Mesenchymal stem cell of adipose (primary cell): ENCODE results near the genes ATP6V1C2 and SLC66A3.

DNA sequence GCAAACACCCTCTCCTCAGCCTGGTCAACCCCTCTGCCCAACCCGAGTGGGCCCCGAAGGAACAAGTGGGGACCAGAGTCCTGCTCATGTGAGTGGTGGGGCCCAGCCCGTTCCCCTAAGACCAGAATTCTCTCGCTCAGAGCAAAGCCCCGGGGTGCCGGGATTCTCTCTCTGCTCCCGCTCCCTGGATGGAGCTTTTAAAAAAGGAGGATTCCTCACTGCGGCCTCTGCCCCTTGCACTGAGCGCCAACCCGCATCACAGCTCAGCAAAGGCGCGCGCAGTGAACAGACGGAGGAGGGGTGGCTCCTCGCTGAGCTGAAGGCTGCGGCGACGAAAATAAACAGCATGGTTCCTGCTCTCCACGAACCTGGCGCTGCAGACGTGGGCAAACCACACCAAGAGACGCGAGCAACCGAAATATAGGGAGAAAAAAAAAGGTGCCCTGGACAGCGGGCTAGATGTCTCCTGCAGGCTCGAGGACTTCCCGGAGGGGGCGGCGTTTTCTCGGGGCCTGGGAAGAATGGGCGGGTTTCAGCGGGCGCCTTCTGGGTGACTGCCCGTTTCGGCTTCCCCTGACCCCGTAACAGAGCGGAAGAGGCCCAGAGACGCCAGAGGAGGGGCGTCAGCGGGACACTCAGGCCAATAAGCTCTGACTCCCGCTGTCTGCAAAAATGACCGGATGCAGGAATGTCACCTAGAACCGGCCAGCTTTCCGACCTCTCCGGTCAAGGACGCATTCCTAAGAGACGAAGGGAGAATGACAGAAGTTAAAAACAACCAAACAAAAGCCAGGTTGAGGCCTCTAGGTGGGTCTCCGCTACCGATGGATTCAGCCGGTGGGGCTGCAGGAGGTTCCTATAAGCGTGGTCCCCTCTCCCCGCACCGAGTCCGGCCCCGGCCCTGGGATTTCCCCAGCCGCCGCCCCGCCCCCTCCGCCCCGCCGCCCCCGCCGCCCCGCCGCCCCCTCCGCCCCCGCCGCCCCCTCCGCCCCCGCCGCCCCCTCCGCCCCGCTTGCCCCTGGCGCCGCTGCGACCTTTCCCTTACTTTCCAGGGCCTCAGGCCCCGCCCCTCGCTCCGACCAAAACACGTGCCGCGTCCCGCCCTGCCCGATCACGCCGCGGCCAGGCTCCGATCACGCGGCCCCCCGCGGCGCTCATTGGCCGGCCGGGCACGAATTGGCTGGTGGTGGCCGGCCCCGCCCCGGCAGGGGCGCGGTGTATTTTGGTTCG lies 670 bp upstream of the KLF11 start:
- CAGE, long polyA plus RNA = no peak

DNA sequence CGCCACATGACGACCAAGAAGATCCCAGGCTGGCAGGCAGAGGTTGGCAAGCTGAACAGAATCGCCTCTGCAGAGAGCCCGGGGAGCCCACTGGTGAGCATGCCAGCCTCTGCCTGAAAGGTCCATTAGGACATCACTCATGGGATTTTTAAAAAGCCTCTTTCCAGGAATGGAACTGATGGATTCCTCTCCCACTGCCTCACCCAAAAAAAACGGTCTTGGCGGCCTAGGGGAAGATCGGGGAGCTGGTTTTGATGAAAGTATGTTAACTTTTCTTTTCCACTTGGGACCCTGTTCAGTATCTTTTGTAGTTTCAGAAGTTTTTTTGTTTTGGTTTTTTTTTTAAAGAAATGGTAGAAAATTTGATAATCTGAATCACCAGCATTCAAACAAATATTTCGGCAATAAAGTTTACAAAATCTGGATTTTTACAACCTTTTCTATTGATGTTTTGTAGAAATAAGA lies 9.1 kb downstream of the KLF11 start:
- CAGE, long polyA plus RNA = no peak

DNA sequence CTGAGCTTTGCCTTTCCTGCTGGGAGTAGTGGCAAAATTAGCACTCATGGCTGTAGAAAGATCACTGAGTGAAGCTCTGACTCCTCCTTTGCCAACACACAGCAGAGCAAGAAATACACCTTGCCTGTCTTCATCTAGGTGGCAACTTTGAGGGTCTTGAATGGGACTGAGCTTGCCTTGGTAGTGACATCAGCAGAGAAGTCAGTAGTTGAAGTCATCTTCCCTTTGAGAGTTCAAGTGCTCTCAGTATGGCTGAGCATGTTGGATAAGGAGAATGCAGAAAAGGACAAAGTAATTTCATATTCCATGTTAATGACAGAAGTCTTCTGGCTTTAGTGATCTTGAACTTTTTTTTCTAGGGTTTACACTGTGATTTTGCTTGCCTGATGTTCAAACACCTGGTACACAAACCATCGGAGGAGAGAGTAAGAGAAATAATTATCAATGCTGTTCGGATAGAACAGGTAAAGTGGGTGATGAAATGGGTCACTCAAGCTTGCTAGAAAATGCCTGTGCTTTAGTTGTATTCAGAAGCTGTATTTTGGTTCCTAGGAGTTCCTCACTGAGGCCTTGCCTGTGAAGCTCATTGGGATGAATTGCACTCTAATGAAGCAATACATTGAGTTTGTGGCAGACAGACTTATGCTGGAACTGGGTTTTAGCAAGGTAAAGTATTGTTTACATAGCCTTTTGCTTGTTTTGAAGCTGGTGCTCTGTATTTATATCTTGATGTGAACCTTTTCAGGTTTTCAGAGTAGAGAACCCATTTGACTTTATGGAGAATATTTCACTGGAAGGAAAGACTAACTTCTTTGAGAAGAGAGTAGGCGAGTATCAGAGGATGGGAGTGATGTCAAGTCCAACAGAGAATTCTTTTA lies 6.2 kb downstream of the RRM2 start:
- CAGE, long polyA plus RNA = no peak

- CAGE, long polyA plus RNA = no peak
Measured at GRCh38 chr2:10286710-10287227, 15.9 kb upstream of the HPCAL1 start.

DNA sequence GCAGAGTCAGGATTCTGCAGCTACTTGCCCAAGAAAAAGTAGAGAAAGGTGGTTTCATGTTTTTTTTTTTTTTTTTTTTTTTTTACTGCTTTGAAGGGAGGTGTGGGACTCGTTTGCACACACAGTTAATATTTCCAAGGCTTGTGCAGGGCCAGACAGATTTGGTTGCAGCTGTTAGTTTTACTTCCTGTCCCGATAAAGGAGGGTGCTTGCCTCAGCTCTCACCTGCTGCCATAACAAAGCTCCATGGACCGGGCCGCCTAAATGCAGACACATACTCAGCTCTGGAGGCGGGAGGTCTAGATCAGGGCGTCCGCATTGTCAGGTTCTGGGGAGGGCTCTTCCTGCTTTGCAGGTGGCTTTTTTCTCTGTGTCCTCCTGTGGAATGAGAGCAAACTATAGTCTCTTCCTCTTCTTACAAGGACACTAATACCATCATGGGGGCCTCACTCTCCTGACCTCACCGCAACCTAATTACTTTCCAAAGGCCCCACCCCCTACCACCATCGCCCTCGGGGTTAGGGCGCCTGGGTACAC lies 69.9 kb downstream of the ODC1 start:
- CAGE, long polyA plus RNA = no peak

DNA sequence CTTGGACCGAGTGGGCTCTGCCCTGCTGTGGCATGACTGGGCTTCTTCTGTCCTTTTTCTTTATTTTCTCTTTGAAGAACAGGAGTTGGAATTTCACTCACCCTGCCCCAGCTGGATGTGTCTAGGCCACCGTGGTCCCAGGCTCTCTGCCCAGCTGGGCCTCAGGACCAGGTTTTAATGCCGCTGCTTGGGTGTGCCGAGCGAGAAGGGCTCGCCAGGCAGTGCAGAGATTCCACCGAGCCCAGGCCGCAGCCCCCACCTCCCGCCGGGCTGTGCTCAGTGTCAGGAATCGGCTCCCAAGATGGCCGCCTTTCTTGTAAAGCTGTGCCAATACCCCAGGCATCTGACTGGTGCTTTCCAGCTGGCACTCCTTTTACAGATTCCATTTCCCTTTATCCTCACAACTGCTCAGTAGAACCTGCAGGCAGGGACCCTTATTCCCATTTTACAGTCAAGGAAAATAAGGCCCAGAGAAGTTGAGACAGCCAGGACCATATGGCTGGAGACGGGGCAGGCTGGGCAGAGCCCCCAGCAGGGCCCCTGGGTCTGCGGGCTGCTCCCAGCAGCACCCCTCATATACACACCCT lies 43.4 kb downstream of the ODC1 start:
- CAGE, long polyA plus RNA = no peak

GRCh38 chr2:10449941-10450474 lies 1.9 kb upstream of the ODC1 start:
- CAGE, long polyA plus RNA = no peak

GRCh38 chr2:10584672-10585425 lies 104.9 kb downstream of the NOL10 start:
- CAGE, long polyA plus RNA = no peak

DNA sequence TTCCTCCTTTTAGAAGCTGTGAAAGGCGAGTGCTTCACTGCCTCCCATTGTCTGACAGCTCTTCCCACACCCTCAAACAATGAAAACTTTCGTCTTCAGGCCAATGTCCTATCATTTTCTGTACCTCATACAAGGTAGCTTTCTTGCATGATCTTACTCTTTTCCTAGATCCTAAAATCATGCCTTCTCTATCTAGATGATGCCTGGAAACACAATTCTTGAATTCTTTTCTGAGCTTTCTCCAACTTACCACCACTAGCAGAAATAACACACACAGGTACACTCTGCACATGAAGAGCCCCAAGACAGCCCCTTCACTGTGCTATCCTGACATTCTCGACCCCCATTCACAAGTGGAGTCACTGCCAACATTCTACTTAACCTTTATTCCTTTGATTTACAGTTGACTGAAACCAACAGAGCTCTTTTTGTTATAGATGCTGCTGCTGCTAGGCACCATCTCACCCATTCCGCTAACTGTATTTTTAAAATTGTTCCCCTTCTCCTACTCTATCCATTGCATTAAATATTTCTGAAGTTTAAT lies 61.7 kb downstream of the NOL10 start:
- CAGE, long polyA plus RNA = no peak

- CAGE, long polyA plus RNA = no peak
Measured at GRCh38 chr2:10721351-10721923, at the start of gene ATP6V1C2. Gene ATP6V1C2, plus strand, starts transcription at chr2:10721630.

GRCh38 chr2:10845465-10846543 lies 33.2 kb upstream of the PDIA6 start:
- CAGE, long polyA plus RNA = no peak

DNA sequence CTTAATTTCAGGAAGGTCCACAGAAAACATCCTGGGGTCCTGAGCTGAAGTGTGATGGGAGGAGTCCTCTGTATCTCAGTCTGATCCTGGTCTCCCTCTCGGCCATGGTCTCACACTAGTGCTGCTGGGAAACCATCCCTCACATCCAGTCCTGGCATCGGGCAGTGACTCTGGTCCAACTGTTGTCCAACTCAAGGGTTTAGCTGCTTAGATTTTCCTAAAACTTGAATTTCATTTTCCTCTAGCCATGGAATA lies 27.0 kb upstream of the KCNF1 start:
- CAGE, long polyA plus RNA = no peak

DNA sequence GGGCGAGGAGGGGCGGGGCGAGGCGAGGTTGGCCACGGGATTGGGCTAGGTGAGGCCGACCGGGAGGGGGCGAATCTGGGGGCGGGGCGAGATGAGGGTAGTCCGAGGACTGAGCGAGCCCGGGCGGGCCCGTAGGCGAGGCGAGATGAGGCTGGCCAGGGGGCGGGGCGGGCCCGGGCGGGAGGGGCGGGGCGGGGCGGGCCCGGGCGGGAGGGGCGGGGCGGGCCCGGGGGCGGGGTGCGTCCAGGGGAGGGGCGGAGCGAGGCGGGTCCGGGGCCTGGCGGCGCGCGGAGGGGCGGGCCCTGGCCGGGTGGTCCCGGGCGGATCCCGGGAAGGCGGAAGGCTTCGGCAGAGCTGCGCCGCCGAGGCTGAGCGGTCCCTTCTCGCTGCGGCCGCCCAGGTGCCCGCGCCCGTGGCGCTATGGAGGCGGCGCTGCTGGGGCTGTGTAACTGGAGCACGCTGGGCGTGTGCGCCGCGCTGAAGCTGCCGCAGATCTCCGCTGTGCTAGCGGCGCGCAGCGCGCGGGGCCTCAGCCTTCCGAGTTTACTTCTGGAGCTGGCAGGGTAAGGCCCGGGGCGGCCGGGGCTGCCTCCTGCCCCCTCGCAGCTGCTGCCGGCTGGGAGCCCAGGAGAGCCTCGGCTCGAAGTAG lies at the start of gene SLC66A3:
Gene SLC66A3, plus strand, starts transcription at position 341 of the 649 bp plus-strand sequence.
- CAGE, long polyA plus RNA = no peak

GRCh38 chr2:11181403-11181809 lies 26.1 kb downstream of the SLC66A3 start:
- CAGE, long polyA plus RNA = no peak

GRCh38 chr2:11208044-11208572 lies 52.8 kb downstream of the SLC66A3 start:
- CAGE, long polyA plus RNA = no peak

GRCh38 chr2:11214627-11215883 lies 59.8 kb downstream of the SLC66A3 start:
- CAGE, long polyA plus RNA = no peak

DNA sequence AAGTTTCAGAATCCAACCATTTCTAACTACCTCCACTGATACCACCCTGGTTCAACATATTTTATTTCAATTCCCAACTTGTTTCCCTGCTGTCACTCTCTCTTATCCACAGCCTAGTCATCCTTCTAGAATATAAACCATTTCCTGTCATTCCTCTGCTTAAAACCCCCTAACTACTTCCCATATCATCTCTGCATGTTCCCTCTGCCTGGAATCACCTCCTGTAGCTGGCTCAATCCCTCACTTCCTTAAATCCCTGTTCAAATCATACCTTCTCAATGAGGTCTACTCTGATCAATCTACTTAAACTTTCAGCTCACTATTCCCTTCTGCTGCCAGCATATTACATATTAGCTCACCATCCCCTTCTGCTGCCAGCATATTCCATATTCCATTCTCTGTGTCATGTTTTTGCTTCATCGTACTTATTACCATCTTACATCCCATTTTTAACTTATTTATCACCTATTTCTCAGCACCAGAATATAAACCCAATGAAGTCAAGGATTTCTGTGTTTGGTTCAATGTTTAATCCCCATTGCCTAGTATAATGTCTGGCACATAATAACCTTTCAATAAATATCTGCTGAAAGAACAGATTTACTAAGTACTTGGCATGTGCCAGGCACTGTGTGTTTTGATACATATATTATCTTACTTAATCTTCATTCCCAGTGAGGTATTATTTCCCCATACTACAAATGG lies 93.5 kb downstream of the ROCK2 start:
- CAGE, long polyA plus RNA = no peak

- CAGE, long polyA plus RNA = no peak
Measured at GRCh38 chr2:11393447-11394254, 49.2 kb upstream of the ROCK2 start.

DNA sequence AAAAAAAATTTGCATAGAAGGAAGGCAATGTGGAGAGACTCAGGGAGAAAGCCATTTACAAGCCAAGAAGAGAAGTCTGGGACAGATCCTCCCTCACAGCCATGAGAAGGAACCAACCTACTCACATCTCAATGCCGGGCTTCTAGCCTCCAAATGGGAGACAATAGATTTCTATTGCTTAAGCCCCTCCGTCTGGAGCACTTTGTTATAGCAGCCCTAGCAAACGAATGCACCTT lies 12.8 kb upstream of the E2F6 start:
- CAGE, long polyA plus RNA = no peak

DNA sequence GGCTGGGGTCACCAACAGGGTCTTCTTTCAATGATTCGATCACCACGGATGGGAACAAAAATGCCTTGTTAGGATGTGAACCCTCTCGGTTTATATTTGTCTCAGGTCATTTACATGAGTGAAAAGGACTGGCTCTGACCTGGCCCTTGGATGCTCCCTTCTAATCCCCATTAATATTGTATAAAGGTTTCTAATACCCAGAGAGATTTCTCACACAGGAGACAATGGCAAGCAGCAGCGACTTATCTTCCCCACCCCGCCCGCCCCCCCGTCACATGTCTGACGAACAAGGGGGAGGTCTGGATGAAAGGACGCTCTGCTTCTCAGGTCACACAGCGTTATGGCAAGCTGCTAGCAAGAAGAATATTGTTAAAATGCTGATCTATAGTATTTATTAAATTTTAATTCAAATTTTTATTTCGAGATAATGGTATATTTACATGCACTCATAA lies 30.3 kb upstream of the E2F6 start:
- CAGE, long polyA plus RNA = no peak